MCF 10A (cell line): ENCODE results near the gene IFTAP.

DNA sequence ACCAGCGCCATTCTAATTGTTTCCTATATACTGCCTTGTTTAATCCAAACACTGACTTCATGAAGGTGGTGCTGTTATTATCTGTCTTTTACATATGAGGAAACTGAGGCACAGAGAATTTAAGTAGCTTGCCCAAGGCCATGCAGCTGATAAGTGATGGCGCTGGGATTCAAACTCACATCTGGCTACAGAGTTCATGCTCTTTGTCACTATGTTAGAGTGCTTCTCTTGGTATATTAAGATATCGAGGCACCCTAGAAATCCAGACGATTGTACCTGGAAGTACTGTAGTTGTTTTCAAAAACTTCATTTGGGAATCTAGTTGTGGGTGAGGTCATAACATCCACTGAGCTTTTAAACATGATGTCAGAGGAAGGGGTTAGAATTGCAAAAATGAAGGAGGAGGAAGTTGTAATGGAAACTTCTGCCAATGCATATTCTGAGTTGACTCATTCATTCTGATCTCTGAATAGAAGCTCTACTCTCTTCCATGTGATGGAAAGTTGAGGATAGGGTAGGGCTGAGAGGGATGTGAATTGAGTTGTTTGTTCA lies 7.6 kb downstream of the CD44 start:
- PRO-cap = no peak
- RRBS = no CpG with 5 or more reads among the region's 4 CpGs

DNA sequence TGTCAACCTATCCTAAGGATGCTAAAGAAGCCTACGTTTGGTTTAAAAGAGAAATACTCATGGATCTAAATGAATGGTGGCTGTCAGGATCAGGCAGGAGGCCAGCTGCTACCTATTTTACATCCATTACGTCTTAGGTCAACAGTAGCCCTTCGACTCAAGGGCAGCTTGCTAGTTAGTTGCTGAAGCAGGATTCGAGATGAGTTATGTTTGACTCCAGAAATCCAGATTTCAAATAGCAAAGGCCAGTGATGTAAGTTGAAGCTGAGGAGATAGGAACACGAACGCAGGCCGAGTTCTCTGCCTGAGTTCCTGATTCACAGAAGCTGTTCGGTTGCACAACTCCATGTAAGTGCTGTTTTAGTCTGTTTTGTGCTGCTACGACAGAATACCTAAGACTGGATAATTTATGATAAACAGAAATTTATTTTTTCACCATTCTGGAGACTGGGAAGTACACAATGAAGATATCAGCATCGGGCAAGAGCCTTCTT lies 111.2 kb downstream of the SLC1A2 start:
- PRO-cap = no peak
- RRBS = no CpG with 5 or more reads among the region's 10 CpGs

GRCh38 chr11:35413499-35413998 lies 5.8 kb downstream of the SLC1A2 start:
- PRO-cap = no peak
- RRBS = no CpG with 5 or more reads among the region's 3 CpGs

DNA sequence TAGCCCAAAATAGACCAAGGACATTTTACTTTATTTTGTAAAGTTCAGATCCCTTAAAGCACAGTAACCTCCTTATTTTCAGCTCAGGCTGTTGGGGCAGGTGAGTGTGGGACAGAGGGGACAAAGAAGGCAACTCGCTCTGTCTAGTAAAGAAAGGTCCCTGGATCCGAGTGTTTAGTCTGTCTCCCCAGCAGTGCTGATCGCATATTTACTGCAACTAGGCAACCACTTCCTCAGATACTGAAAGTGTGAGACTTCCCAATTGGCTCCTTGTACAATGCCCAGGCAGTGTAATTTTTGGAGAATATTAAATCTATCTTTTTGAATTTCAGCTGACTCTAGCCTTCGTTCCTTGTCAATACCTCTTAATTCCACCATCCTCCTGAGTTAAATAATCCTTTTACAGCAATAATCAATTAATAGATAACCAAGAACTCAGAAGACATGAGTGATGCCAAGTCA lies 138.4 kb downstream of the TRIM44 start:
- PRO-cap = no peak
- RRBS = no CpG with 5 or more reads among the region's 4 CpGs

- PRO-cap = no peak
- RRBS = no CpG with 5 or more reads among the region's 8 CpGs
Measured at GRCh38 chr11:36073294-36073969, 129.6 kb downstream of the LDLRAD3 start.

GRCh38 chr11:36145527-36146058 lies 143.6 kb downstream of the COMMD9 start:
- PRO-cap = no peak
- RRBS = no CpG with 5 or more reads among the region's 6 CpGs

GRCh38 chr11:36149510-36150146 lies 139.6 kb downstream of the COMMD9 start:
- PRO-cap = bidirectional peak, plus-strand start at chr11:36149961, minus-strand start at chr11:36149815
- RRBS = no CpG with 5 or more reads among the region's 8 CpGs

DNA sequence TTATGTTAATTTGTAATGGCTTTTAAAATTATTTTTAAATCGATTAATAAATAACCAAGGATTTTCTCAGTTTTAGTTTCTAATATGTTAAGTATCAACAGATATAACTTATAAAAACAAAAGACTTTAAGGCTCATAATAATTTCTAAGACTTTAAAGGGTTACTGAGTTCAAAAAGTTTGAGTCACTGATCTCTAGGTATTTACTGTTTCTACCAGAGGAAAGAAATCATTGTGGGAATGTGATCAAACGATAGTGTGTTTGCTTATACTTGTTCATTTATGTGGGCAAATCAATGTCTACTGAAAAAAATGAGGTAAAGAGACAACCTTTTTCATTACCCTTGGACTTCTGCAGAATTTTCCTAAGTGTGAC lies 65.3 kb downstream of the PRR5L start:
- PRO-cap = unidirectional peak, plus-strand start at position 231 of the sequence
- RRBS = no CpG with 5 or more reads among the region's 2 CpGs

DNA sequence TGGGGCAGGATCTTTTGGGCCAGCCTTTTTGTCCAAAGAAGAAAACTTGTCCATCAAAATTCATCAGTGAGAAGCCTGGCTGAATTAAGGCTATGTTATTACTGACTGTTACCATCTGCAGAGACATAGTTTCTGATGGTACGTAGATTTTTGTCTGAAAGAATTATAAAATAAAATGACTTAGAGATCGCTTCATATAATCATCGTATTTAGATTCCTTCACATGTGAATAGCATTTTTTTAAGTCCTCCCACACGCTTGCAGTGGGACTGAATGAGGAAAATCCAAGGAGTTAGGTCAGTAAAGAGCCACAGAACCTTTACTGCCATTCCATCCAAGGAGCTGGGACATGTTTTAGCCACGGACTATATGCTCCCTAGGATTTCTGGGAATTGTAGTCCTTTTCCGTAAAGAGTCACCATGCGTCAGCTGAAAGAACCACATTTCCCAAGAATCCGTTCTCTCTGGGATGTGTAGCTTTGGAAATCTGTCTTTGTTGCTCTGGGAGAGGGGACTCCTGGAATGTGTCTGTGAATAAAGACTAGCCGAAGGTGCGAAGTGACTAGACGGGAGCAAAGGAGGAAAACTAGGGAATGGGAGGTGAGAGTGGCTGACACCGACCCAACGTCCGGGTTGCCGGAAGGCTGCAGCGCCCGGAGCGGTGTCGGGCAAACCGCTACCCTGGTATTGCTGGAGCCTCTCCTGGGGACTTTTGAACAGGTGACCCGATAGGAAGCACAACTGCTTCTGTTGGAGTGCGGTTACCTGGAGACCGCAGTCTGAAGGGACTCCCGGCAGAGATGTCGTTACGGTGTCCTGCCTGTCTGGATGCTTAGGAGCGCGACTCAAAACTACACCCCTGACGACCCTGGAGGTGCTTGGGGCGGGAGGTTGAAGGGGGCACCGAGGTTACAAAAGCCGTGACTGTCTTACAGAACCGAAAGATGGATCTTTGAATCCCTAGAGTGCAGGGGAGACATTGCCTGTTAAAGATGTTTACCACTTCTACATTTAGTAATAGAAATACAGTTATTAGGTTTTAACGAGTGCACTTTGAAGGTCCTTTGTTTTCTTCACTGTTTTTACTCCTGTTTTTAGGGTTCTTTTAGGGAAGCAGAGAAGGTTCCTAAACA lies at the start of gene IFTAP:
TSS of gene IFTAP (plus strand) at position 461 of the 1,133 bp plus-strand sequence.
- PRO-cap = bidirectional peak, plus-strand start at position 482 of the sequence, minus-strand start at position 263 of the sequence; bidirectional peak, plus-strand start at position 709 of the sequence, minus-strand start at position 714 of the sequence
- RRBS = no CpG with 5 or more reads among the region's 34 CpGs

GRCh38 chr11:38989012-38989428 lies 2391.0 kb upstream of the RAG2 start:
- PRO-cap = no peak
- RRBS = no CpG with 5 or more reads among the region's 5 CpGs

DNA sequence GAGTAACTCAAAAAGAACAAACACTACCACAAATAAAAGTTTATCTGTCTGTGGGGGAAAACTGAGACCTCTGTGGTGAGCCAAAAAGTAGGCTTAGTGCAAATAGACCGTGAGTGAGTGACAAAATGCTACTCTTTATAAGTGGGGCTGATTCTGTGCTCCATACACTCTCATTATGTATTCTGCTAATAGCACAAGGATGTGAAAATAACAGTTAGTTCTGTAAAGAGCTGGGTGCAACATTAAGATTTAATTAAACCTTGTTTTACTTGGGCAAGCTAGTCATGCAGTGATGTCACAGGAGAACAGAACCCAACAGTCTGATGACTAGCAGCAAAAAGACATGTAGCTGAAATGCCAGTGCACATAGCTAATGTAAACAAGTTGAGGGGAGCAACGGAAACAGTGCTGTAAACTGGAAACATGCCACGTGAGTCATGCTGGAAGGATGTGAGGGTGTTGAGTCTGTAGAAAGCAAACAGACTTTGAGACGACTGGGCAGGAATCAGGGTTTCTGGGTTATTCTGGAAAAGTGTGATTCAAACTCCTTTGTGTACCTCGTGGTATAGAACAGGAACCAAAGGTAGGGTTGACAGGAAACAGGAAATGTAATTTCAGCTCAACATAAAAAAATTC lies 1130.4 kb downstream of the LRRC4C start:
- PRO-cap = bidirectional peak, plus-strand start at position 481 of the sequence, minus-strand start at position 243 of the sequence
- RRBS = no CpG with 5 or more reads among the region's 5 CpGs

- PRO-cap = no peak
- RRBS = no CpG with 5 or more reads among the region's 6 CpGs
Measured at GRCh38 chr11:43422376-43423578, 64.1 kb downstream of the TTC17 start.

GRCh38 chr11:43425592-43425916 lies 66.8 kb downstream of the TTC17 start:
- PRO-cap = no peak
- RRBS = no CpG with 5 or more reads among the region's 2 CpGs

GRCh38 chr11:43462148-43462653 lies 103.5 kb downstream of the TTC17 start:
- PRO-cap = no peak
- RRBS = no CpG with 5 or more reads among the region's 3 CpGs

DNA sequence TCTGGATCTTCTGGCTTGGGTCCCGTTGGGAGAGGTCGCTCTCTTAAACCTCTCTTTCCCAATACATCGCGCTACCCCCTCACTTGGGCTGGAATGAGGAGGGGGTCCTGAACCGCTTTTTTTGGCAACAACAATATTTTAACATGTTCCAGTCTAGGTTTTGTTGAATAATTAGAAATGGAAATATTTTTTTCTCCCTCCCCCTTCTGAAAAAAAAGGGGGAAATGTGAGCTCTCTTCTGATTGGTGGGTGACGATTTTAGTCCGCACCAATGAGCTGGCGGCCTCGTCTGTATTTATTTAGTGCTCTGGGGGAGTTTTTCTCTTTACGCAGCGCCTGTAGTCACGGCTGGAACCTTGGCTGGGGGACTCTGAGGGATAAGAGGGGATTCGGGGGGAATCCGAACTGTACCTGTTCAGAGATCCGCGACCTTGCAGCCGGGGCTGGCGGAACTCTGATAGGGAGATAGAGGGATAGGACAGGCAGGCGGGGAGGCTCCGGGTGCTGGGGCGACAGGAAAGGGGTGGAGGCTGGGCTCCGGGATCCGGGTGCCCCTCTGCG lies 99.9 kb upstream of the HSD17B12 start:
- PRO-cap = no peak
- RRBS = 46% methylated on average over 6 of the region's 24 CpGs

- PRO-cap = no peak
- RRBS = no CpG with 5 or more reads among the region's 5 CpGs
Measured at GRCh38 chr11:43736696-43737386, 56.3 kb downstream of the HSD17B12 start.

DNA sequence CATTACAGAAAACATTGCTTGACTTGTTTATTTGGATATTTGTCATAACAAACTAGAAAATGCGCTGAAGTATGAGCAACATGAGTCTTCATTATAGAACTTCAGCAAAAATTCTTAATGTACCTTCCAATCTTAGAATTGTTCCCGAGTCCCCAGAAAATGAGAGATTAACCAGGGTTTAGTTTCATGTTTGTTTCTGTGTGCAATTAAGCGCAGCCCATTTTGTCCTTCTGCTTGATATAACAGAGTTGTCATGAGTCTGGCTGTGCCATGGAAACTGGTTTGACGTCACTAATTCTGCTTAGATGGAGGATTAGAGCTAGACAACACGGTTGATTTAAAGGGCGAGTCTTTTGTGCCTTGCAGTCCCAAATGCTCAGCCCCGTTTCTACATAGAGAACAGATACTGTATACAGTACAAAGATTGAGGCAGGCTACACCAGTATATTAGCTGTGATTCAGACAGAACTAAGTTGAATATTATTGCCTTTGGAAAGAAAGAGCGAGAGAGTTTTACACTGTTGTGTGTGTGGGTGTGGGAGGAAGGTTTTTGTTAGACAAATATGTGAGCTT lies 45.6 kb upstream of the ALKBH3 start:
- PRO-cap = no peak
- RRBS = no CpG with 5 or more reads among the region's 8 CpGs

DNA sequence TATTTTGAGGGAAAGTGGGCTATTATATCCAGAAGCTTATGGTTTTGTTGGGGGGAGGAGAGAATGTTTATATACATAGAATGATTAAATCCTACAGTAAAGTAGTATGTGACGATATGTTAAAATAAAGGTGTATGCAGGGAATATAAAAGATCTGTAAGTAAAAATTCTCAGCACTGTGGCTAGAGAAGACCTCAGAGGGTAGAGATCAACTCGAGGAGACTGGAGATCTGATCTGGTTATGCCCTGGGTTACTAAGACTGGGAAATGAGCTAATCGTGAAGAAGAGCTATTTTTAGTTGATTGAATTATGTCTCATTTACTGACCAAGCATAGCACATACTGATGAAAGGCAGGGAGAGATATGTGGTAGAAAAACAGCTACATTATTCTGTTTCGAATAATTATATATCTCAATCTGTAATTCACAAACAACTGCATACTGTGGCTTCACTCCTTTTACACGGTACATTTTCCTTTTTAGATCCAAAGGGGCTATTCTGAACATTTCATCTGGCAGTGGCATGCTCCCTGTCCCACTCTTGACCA lies 42.7 kb upstream of the ALKBH3 start:
- PRO-cap = no peak
- RRBS = no CpG with 5 or more reads among the region's 5 CpGs

DNA sequence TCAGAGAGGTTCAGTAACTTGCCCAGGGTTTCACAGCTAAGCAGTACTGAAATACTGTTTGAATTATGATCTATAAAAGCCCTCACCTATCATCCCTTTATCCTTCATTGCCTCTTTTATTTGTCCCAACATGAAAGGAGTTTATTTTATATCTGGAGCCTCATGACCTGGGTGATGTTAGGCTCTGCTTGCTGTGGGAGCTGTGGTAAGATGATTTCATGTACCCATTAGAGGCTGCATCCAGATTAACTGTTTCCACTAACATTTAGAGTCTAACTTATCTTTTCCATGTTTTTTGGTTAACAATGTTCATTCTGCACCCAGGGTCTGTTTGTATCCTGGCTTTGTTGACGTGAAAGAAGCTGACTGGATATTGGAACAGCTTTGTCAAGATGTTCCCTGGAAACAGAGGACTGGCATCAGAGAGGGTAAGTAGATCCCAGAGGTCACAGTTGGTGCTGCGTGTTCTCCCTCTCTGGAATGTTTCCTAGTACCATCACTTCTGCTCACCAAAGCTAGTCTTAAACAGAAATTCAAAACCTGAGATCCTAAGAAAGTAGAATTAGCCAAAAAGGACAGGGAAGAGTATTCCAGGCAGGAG lies 8.9 kb downstream of the ALKBH3 start:
- PRO-cap = no peak
- RRBS = no CpG with 5 or more reads among the region's 2 CpGs

GRCh38 chr11:43928193-43928639 lies 14.2 kb upstream of the C11orf96 start:
- PRO-cap = no peak
- RRBS = no CpG with 5 or more reads among the region's 10 CpGs